Fibroblast of the aortic adventitia (primary cell): ENCODE results near the genes BRMS1L and MBIP.

DNA sequence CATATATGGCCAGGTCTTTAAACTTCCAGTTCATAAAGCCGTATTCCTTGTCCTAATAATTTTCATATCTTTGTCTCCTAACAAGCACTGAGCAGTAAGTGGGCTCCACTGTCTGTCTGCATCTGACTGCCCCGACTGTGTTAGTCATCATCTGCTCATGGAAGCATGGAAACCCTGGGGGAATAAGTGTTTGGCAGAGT lies 294.5 kb downstream of the AKAP6 start:
- CAGE, long polyA plus RNA: no peak

- CAGE, long polyA plus RNA: no peak
Observed at GRCh38 chr14:33676094-33676473, 274.8 kb downstream of the EGLN3 start.

DNA sequence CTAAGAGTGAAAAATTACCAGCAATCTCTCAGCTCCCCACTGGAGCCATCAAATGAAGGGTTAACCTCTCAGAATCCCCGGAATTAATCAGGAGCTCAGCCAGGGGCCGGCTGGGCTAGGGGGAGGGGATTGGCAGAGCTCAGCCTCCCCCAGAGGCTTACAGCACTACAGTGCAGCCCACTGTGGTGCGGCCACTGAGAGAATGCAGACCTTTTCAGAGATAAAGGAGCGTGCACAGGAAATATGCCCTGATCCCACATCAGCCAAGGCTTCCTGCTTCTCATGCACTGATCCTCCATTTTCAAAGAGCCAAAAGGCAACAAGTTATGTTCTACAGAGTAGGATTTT lies 185.6 kb downstream of the EGLN3 start:
- CAGE, long polyA plus RNA: no peak

DNA sequence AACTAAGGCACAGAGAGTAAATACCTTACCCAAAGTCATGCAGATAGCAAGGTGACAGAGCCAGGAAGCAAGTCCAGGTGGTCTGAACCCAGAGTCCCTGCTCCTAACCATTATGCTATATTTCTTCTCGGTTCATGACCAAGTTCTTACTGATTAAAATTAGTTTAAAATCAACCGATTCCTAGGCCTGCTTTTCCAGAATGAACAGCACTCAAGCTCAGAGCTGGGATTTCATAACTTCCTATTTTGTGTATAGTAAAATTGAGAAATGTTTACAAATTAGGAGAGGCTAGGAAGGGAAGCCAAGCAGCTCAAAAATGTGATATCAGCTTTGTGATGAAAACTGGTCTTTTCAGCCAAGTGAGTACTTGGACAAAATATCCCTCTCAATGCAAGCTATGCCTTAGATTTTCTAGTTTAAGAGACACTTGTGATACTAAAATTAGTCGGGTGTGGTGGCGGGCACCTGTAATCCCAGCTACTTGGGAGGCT lies 85.6 kb upstream of the EGLN3 start:
- CAGE, long polyA plus RNA: no peak

DNA sequence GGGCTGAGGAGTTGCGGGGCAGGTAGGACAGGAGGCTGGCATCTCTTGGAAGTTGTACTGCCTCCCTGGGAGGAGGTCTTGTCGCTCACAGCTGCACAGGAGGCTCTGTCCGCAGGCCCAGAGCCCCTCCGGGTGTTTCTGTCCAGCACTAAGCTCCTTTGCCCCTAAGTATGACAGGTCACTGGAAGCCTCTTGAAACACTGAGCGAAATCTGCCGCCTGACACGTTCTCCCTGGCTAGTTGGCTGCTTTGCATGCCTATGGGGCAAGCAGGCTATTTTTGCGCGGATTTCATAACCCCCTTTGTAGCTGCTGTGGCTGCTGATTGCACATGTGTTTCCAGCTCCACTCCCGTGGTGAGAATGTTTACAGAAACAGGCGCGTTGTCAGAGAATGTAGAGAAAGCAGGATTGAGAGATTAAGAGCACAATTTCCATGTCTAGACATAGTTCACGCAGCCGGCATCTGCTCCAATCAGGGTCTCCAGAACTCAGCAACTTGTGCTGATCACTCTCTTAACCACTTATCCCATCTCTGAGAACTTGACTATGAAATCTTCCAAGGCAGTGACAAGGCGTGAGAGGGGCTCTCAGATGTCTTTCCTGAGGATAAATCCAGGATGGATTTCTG lies 180.2 kb upstream of the EGLN3 start:
- CAGE, long polyA plus RNA: no peak

DNA sequence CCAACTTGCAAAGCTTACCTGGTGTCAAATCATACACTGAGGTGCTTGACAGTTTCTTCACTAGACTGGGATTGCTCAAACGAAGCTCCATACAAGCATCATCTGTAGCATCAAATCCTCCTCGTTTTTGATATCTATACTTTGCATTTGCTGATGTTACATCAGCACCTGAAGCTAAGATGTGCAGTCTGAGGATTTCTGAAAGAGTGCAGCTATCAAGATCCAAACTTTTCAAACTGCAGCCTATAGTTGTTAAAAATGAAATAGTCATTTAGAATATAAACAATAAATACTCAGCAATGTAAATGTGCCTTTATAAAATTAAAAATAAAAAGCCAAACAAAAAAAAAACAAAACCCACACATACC lies 71.3 kb upstream of the CFL2 start:
- CAGE, long polyA plus RNA: no peak

DNA sequence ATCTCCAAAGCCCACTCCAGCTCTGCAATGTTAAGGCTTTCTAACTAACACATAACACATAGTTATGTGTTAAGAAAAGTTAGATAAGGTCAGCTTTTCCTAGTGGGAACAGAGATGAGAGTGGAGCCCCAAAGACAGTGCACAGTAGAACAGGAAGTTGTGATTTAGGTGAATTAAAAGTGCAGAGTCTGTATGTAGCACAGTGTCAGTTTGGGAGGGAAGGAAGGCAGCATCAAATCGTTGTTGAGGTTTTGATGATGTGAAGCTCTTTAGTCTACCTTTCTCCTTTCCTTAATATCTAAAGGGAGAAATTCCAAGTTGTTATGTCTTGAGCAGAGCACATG lies 31.7 kb downstream of the PRORP start:
- CAGE, long polyA plus RNA: no peak

DNA sequence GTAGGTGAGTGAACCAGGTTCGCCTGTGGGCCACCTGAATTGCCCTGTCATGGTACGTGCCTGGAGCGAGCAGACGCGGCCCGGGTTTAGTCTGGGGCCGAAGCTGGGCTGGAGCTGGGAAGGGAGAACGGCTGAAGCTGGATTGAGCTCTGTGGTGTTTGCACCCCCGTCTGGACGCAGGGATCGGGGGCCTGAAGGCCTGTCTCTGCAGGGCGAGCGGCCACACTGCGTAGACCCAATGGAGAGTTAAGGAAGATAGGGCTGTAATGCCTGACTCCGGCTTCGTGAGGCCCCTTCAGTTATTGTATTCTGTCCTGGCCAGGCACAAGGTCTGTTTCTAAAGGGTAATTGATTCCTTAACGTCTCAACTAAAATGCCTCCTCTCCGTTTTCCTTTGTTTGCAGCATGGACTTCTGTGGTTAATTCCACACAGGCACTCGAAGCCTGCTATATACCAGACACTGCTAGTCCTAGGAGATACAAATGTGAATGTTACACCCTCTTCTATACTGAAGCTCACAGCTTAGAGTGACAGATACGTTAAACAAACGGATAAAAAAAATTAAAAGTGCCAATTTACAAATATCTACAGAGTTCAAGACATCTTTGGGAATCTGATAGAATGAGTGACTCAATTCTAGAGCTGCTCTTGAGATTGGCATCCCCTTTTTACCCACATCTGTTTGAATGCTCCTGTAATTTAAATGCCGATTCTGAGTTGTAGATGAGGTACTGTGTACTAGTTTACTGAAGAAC lies 545 bp downstream of the PSMA6 start:
- CAGE, long polyA plus RNA: no peak

- CAGE, long polyA plus RNA: no peak
Observed at GRCh38 chr14:35342172-35342909, 50.2 kb downstream of the PSMA6 start.

DNA sequence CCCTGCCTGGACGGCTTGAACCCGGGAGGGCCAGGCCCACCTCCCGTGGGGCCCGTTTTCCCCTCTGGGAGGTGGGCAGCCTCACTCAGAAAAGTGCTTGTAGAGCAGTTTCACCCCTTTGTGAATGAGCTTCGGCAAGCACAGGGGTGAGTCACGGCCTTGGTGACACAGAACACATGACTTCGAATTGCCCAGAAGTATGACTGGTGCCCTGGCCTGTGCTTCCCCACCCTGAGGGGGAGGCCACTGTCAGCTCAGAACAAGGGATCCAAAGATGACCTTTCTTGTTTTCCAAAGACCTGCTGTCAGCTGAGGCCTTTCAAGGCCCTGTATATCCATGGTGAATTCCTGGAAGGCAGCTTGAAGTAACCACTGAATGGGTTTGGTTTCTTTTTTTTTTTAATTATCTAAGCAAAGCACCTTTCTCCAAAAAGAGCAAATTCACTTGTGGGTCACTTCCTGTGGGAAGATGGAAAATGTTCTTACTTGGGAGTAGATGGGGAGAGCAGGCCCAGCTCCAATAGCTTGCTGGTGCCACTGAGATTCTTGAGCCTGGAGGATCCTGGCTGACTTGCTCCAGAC lies 39.0 kb downstream of the NFKBIA start:
- CAGE, long polyA plus RNA: no peak

GRCh38 chr14:35402951-35403529 lies 1.5 kb downstream of the NFKBIA start:
- CAGE, long polyA plus RNA: no peak

GRCh38 chr14:35405532-35406137 lies 1.1 kb upstream of the NFKBIA start:
- CAGE, long polyA plus RNA: no peak

GRCh38 chr14:35414377-35414785 lies 9.8 kb upstream of the NFKBIA start:
- CAGE, long polyA plus RNA: no peak

DNA sequence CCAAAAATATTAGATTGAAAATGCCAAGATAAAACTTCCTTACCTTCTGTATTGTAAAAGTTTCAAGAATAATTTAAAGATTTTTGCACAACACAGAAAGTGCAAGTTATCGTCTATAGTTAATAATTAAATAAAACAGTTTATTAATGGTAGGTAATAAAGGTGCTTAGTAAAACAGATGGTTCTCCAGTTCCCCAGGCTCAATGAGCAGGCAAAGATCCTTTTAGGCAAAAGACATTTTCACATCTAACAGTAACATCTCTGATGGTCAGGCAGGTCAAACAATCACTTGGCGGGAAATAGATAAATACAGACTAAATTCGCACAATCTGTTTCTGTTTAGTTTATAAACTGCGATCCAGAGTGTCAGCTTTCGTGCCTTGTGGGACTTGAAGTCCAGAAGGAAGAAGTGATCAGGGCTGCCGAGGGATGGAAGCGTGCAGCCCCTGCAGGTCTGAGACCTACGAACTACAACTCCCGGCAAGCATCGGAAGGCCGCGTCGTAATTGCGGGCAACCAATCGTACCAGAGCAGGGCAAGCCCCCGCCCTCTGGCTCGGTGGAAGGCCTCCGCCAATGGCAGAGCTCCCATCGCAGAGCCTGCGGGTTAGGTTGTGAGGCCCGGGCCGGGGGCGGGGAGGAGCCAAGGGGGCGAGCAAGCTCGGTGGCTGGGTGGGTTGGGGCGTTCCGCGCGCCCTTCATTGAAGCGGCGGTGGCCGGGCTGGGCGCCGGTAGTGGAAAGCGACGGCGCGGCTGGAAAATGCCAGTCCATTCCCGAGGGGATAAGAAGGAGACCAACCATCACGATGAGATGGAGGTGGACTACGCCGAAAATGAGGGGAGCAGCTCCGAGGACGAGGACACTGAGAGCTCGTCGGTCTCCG lies at the start of gene BRMS1L:
TSS of gene BRMS1L (plus strand) at position 581 of the 883 bp plus-strand sequence.
- CAGE, long polyA plus RNA: no peak

DNA sequence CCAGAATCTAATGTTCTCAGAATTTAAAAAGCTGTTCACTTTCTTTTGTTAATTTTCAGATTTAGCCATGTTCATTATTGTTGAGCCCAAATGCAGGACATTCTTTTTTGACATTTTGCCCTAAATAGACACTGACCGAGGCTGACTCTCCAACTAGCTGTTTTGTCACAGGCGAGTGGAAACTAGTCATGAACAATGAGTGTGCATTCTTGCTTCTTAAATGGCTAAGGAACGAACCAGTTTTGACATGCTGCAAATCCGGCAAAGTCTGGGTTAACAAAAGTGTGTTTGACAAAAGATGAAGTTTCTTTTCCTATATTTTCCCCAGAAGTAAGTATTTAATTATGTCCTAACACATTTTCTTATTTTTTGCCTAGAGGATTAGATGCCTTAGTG lies 40.6 kb downstream of the MBIP start:
- CAGE, long polyA plus RNA: no peak

DNA sequence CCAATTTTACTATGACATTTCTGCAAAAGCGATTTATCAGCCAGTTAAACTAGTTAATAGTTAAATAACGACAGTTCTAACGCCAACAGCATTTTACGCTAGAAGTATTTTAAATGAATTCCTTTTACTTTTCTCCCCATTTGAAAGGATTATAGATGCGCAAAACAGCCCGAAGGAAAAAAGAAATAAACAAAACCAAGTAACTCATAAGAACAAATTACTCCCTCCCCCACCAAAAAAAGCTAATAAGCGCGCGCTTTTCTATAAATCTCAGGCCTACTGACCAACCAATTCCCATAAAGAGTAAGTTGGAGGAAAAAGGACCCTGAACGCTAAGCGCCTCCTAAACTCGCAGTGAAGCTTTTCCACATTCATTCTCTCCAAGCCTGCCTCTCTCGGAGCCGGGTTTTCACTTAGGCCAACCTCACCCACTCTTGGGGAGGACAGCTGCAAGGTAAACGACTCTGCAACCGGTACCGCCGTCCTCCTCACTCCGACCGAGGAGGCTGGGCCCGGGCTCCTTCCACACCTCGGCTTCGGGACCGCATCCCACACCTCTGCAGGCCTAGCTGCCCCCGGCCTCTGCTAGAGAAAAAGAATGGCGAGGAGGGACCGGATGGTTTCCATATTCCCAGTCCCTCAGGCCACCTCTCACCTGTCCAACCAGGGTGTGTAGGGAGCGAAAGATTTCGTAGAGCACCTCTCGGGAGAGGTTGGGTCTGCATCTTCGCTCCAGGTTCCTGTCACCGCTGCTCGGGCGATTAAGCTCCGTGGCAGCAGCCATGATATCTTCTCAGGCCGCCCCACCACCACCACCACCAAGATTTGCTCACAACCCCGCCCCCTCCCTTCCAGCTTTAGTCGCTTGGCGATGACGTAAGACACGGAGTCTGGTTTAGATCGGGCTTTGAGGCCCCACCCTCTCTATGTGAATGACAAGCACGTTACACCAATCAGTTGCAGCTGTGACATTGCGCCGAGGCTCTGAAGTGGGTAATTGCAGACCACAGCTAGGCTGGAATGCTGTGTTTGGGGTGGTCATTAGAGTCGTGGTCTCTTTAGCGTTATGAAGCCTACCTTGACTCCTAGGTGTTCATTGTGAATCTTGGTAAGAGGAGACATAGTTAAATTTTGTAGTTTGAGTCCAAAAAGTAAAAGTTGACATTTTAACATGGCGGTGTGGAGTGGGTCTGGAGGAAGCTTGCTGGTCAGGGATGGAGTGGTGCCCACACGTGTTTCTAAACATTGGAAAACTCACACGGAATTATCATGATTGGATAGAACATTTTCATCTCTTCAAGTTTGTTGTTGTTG lies at the start of gene MBIP:
TSS of gene MBIP (minus strand) at position 833 of the 1,314 bp plus-strand sequence.
- CAGE, long polyA plus RNA: no peak

DNA sequence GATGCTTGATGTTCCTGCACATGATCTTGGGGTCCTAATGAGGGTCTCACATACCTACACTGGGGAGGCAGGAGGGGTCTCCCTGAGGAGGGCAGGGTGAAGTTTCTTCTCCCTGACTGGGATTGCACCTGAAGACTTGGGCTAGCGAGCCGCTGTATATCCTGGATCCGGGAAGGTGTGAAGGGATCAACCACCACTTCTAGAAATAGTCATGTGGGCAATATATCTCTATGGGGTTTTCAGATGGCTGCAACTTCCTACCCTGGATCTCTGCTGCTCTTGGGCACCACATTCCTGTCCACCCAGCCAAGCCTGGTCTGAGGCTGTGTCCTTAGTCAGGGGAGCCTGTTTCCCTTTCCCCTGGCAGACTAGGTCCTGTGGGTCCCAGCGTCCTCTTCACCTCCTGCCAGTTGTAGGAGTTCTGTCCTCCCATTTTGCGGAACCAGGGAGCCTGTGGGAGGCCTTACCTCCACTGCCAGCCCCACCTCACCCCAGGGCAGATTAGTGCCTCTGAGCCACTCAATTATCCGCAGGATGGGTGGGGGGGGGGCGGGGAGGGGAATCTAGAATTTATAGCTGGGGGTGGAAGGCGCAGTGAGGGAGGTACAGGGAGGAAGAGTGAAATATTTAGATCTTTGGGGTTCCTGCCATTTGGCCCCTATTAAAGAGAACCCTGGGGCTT lies 12.8 kb downstream of the NKX2-1 start:
- CAGE, long polyA plus RNA: no peak

DNA sequence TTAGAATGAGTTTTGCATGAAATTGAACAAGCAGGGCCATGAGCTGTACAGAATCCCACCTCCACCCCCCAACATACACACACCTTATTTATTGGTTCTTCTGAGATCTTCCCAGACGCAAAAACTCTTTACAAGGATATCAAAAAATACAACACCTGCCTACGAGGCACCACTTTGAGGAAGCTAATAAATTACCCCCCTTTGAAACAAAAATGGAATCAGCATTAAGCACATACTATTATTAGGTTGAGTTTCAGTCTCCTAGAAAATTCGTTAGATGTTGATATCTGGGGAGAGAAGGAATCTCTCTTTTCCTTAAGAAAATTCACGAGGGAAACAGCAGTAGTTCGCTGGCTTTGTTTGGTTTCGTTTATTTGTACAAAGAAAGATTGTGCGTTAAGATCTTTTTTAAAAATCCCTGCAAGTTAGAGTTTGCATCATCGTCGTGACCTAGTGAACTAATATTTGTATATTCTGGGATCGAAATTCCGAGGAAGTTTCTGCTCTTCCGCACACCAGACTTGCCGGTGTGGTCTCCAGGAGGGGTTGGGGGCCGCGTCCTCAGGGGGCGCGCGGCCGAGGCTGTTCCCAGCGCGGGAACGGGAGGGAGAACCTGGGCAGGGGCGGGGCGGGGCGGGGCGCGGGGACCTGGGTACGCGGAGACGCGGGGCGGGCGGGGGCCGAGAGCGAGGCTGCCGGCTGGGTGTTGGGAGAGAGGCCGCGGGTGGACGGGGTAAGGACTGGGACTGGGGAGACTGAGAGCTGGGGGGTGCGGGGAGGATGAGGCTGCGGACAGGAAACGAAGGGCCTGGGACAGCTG lies 12.1 kb downstream of the NKX2-1 start:
- CAGE, long polyA plus RNA: no peak

- CAGE, long polyA plus RNA: no peak
Observed at GRCh38 chr14:36647515-36648476, 13.9 kb upstream of the PAX9 start.

GRCh38 chr14:37027037-37027621 lies 145.3 kb downstream of the SLC25A21 start:
- CAGE, long polyA plus RNA: no peak